AG10803 (cell line): Measurements from ENCODE around the genes TMEM241 and CHST9.

GRCh38 chr18:23162663-23163653 is 27.7 kb downstream of the CABLES1 start:
- RRBS: no CpG with 5 or more reads among the region's 11 CpGs

DNA sequence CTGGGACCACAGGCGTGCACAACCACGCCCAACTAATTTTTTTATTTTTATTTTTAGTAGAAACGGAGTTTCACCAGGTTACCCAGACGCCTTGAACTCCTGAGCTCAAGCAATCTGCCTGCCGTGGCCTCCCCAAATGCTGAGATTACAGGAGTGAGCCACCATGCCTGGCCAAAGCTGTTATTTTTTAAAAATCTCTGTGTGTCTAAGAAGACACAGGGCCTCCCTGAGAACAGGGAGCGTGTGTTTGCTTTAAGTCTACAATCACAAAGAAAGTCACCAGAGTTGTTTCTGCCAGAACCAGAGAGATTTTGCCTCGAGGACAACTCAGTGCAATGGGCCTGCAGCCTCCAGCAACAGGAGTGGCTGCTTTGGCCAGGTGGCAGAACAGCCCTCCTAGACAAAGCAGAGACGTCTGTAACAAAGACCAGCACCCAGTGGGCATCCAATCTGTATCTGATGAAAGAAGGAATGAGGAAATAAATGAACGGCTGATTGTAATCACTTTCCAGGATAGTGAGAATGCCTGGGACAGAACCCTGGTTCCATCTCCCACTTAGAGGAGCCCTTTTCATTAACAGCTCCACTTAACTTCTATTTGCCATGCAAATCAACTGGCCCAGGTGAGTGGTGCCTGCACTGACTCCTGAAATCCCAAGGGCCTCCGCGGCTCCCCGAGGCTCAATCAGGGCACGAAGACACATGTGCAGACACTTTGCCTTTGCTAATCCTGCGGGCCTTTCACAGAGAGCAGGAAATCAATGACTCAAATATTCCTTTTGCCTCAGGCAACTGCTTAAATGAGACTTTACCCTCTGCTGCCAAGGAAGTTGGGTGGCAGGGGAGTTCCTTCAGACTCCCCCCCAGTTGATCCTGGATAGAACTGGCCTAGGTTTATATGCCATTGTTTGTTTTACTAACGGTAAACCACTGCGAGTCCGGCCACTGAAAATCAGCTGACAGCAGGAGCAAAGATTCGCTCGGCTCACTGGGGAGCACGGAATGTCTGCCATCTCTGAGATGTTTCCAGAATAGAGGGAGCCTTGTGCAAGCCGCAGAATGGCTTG is 146.5 kb downstream of the CABLES1 start:
- RRBS: no CpG with 5 or more reads among the region's 21 CpGs

DNA sequence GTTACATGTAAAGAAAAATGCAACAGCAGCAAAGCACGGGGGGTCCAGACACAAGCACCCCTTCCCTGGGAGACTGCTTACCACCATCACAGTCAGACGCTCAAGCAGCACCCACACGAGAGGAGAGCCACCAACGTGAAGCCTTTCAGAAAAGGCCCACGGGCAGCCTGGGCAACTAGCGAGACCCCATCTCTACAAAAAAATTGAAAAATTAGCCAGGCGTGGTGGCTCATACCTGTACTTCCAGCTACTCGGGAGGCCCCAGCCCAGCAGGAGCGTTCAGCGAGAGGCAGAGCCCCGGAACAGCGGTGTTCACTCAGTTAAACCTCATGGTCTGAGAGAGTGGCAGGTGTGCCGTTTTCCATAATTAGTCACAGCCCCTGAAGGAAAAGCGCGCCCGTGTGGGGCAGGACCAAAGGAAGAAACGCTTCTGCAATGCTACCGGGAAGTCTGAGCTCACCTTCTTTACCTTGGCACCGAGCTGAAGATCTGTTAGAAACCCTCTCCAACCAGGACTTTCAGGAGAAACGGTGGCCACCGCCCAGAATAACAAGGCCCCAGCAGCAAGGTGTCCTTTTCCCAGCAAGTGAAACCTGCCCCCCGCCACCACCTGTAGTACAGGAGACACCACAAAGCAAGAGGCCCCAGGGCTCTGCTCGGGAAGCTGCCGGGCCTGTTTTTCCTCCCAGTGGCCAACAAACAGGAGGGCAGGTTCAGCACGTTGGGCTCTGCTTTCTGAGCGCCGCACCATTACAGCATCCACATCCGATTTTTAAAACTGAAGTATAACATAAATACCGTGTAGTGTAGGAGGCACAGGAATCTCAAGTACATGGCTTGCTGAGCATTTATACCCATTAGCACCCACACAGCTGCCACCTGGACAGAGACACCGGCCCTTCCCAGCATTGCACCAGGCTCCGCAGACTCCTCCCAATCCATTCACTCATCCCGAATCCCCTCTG is 106.7 kb downstream of the TMEM241 start:
- RRBS: no CpG with 5 or more reads among the region's 32 CpGs

DNA sequence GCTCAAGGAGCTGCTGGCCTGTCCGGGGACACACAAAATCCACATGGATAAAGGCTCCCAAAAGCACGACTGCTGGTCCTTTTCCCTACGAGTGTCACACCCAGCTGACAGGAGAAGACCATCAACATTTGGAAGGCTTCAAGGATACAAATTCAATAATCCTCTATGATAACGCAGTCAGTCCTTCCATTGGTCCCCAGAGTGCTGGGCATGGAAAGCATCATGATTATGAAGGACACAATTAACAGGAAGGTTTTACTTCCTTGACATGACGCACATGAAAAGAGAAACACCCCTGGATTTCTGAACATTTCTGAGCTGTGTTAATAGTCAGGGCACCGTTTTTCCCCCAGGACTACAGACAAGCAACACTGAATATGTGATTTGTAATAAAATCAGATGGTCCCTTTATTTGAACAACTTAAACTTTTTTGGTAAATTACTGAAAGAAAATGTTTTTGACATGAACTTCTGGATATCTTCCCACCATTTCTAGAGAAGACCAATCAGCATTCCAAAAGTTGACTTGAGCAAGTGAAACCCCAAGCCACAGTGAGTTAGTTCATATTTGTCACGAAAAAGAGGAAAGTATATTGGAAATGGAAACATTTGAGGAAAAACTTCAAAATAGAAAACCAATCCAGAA is 67.3 kb downstream of the TMEM241 start:
- RRBS: no CpG with 5 or more reads among the region's 7 CpGs

GRCh38 chr18:23437208-23438205 is at the start of gene TMEM241:
TMEM241 (minus strand) TSS chr18:23437961.
- RRBS: 6% methylated on average over 2 of the region's 48 CpGs

GRCh38 chr18:23463955-23464497 is 10.9 kb downstream of the RIOK3 start:
- RRBS: no CpG with 5 or more reads among the region's 5 CpGs

DNA sequence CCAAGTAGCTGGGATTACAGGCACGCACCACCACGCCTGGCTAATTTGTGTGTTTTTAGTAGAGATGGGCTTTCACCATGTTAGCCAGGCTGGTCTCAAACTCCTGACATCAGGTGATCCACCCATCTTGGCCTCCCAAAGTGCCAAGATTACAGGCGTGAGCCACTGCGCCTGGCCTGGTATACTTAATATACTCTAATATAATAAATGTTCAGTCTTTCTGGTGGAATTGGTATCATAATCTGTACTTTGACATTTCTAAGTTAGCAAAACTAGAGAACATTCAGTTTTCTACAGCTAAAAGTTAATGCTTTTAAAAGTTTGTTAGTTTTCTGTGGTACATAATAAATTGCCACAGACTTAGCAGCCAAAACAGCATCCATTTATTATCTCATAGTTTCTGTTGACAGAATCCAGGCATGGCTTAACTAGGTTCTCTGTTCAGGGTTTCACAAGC is 15.4 kb downstream of the RIOK3 start:
- RRBS: no CpG with 5 or more reads among the region's 4 CpGs

DNA sequence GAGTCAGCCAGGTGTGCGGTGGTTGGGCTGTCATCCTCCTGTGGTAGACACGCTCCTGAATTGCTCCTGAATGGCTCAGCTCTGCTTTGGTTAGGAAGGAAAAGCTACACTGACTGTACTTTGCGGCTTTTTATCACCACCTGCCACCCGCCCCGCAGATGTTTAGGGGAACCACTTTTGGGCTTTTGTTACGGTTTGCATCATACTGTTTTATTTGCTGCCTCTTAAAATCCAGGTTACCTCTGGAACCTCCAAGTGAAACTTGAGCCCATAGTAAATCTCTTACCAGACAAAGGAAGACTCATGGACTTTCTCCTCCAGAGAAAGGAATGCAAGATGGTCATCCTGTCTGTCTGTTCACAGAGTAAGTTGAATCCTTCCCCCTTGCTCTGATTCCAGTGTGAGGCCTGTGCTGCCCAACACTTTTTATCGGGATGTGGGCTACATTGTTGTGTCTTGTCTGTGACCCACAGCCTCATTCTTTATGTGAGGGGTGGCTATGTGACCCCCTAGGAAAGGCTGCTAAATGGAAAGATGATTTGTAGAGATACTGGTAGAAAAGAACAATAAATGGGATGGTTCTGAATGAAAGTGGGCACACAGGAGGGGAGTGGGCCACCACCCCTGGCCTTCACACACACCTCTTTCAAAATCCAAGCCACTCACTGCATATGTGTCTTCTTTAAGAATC is 23.2 kb downstream of the RMC1 start:
- RRBS: no CpG with 5 or more reads among the region's 7 CpGs

DNA sequence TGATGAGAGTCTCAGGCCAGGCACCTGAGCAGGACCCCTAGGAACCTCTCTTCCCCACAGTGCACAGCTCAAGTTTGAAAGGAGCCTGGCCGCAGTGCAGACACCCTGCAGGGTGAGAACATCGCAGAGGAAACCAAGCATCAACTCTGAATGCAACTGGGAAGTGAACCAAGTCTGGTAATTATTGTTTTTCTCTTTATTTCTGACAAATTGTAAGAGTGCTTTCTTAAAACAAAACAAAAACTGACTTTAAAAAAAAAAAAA is 15.4 kb downstream of the NPC1 start:
- RRBS: no CpG with 5 or more reads among the region's 2 CpGs

DNA sequence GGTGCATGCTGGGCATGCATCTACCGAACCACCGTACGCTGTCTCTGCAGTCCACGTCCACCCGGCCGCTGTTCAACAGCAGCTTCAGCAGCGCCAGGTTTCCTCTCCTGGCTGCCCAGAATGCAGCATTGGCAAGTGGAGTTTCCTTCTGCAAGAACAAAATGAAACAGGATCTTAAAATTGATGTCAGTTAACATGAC is 13.8 kb downstream of the ANKRD29 start:
- RRBS: no CpG with 5 or more reads among the region's 7 CpGs

GRCh38 chr18:23891510-23891886 is 123.1 kb upstream of the TTC39C start:
- RRBS: no CpG with 5 or more reads among the region's 3 CpGs

DNA sequence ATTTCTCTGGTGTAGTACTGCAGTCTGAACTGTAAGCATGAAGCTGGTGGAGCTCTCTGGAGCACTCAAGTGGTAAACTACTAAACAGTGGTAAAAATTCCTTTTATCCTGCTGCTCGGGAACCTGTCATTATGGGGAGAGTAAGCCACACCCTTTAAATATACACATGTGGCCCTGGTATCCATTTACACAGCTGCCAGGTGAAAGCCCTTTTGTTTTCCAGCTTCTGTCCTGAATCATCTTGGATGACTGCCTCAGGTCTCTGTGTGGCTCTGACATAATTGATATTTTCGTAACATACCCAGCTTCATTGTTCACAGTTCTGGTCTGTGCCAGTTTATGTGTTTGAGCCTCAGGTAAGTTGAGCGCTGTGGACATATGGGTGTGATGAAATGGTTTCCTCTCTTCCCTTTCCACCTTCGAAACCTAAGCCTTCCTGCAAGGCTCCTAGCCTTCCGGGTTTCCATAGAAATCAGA is 15.8 kb upstream of the TTC39C start:
- RRBS: no CpG with 5 or more reads among the region's 5 CpGs

GRCh38 chr18:24009627-24010630 is 4.6 kb upstream of the TTC39C start:
- RRBS: no CpG with 5 or more reads among the region's 9 CpGs

DNA sequence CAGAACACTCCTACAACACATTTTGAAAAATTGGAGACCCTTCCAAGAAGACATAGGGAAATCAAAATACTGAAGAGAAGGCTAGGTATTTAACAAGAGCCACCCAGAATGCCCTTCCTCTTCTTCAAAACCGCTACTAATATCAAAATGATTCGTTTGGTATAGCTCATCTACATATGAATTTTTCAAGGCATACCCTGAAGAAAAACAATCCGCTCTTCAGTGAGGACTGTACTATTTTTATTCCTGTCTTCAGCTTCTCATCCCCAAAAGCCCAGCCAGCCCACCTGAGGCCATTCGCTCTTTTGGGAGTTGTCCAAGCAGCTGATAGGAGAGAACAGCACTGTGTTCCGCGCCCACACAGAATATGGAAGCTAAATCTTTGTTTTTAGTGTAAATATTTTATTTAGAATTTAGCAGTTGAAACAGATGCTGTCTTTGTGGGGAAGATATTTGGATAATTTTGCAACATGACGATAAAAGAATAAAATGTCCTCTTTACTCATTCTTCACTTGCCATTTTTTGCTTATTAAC is 3.6 kb downstream of the ZNF521 start:
- RRBS: no CpG with 5 or more reads among the region's 7 CpGs

- RRBS: no CpG with 5 or more reads among the region's 5 CpGs
These were observed 115.2 kb upstream of the ZNF521 start for GRCh38 chr18:25466981-25467835.

GRCh38 chr18:26575056-26575731 is 26.8 kb upstream of the KCTD1 start:
- RRBS: no CpG with 5 or more reads among the region's 24 CpGs

- RRBS: no CpG with 5 or more reads among the region's 8 CpGs
These were observed 102.5 kb upstream of the KCTD1 start for GRCh38 chr18:26650687-26651426.

DNA sequence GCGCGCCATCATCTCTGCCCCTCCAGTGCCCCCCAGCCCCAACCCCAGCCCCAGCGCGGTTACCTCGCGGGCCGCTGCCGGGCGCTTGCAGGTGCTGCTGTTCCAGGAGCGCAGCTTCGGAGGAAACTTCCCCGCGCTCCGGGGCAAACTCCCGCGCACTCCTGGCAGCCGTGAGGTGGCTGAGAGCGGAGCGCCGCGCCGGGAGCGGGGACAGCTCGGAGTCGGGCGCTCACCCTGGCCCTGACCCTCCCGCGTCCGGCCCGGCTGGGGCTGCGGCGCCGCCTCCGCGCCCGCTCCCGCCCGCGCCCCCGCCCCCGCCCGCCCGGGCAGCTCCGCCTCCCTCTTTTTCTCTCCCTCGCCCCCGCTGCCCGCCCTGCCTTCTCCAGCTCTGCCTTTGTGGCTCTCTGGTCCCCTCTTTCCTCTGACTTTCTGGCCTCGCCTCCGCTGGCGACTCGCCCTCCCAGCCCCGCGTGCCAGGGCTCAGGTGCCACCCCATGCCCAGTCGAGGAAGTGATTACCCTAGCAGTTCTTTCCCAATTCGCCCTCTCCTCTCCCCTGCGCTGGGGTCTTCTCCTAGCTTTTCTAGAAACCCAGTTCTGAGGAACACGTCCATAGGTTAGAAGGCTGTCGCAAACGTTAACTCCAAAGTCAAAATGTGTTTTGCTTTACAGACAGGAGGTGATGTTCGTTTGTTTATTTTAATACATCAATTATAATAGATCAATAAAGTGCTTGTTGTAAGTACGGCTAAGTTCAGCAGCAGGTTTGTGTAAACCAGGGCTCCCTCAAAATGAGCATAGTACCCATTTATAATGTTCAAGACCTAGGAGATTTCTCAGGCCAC is at the start of gene CHST9:
TSS of gene CHST9 (minus strand) at position 236 of the 844 bp plus-strand sequence.
- RRBS: 2% methylated on average over 29 of the region's 61 CpGs